Liver (tissue), 9 donors: ENCODE measurements around a stretch of chr1.

- PRO-cap, 5 experiments, result no peak in any of the 5 experiments
- RAMPAGE, long total RNA, 2 experiments, result no peak in any of the 2 experiments
- RRBS, result no CpG with 5 or more reads among the region's 18 CpGs
Observed at GRCh38 chr1:817661-818361, 105.9 kb upstream of the SAMD11 start.

DNA sequence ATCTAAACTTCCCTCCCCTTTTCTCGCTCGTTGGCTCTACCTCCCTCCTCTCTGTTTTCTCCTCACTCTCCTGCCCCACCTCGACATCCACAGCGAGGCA, 97.1 kb upstream of the SAMD11 start:
- PRO-cap, 5 experiments, result no peak in any of the 5 experiments
- RAMPAGE, long total RNA, 2 experiments, result no peak in any of the 2 experiments
- RRBS, result no CpG with 5 or more reads among the region's 4 CpGs

- PRO-cap, 5 experiments, result peak in 5 of 5 experiments; most common plus-strand start chr1:827721 (in 5); most common minus-strand start chr1:827500 (in 4)
- RAMPAGE, long total RNA, 2 experiments, result start-site peak on the minus strand in 1 of 2 experiments, at chr1:827429-827532 at its widest, 141 reads per replicate
- RRBS, result no CpG with 5 or more reads among the region's 118 CpGs
Observed at GRCh38 chr1:826871-827983, 96.5 kb upstream of the SAMD11 start.

DNA sequence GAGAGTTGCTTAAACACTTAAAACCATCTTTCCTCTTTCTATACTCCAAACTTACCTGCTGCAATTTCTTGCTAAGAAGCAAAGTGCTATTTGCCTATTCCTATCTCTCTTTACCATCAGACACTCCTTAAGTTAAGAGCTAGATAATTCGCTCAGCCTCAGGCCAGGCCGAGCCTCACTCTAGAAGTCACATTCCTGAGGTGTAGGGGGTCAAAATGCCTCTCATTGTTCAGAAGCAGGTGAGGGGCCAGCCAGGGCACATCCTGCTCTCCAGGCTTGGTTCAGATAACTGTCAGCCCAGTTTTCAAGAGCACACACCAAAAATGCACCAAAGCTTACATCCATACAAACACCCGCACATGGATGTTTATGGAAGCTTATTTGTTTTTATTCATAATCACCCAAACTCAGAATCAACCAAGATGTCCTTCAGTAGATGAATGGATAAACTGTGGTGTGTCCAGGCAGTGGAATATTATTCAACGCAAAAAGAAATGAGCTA, 78.0 kb upstream of the SAMD11 start:
- PRO-cap, 5 experiments, result no peak in any of the 5 experiments
- RAMPAGE, long total RNA, 2 experiments, result no peak in any of the 2 experiments
- RRBS, result no CpG with 5 or more reads among the region's 4 CpGs

- PRO-cap, 5 experiments, result no peak in any of the 5 experiments
- RAMPAGE, long total RNA, 2 experiments, result no peak in any of the 2 experiments
- RRBS, result 3% methylated on average over 12 of the region's 46 CpGs
Observed at GRCh38 chr1:869751-870185, 54.0 kb upstream of the SAMD11 start.

DNA sequence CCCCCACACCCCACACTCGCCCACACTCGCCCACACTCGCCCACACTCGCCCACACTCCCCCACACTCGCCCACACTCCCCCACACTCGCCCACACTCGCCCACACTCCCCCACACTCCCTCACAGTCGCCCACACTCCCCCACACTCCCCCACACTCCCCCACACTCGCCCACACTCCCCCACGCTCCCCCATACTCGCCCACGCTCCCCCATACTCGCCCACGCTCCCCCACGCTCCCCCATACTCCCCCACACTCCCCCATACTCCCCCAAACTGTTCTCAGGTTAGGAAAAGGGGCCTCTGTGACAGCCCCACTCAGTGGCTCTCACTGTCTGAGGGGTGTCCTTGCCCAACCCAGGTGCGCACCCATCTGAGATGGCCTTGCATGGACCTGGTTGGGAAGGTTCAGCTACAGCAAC, 47.6 kb upstream of the SAMD11 start:
- PRO-cap, 5 experiments, result no peak in any of the 5 experiments
- RAMPAGE, long total RNA, 2 experiments, result no peak in any of the 2 experiments
- RRBS, result no CpG with 5 or more reads among the region's 16 CpGs

GRCh38 chr1:904089-904985, 19.4 kb upstream of the SAMD11 start:
- PRO-cap, 5 experiments, result peak in 1 of 5 experiments; most common minus-strand start chr1:904705 (in 1)
- RAMPAGE, long total RNA, 2 experiments, result no peak in any of the 2 experiments
- RRBS, result 15% methylated on average over 36 of the region's 102 CpGs

DNA sequence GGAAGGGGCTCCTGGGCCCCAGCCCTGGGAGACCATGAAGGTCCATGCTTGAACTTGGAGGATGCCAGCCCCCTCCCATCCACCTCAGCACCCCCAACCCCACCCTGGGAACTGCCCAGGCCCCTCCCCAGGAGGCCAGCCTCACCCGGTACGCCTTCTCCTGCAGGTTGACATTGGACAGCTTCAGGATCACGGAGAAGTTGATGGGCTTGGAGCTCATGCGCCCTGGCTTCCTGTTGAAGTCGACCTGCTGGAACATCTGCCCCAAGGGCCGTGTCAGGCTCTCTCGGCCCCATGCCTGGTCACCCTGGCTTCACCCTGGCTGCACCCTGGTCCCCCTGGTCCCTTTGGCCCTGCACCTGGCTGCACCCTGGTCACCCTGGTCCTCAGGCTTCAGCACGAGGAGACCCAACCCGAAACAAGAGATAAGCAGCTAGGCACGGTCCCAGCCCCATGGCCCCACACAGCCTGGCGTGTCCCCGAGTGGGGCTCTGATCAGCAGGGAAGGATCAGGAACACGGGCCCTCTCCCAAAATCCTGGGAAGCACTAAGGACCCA, 10.6 kb downstream of the NOC2L start:
- PRO-cap, 5 experiments, result no peak in any of the 5 experiments
- RAMPAGE, long total RNA, 2 experiments, result no peak in any of the 2 experiments
- RRBS, result no CpG with 5 or more reads among the region's 13 CpGs

- PRO-cap, 5 experiments, result no peak in any of the 5 experiments
- RAMPAGE, long total RNA, 2 experiments, result no peak in any of the 2 experiments
- RRBS, result no CpG with 5 or more reads among the region's 24 CpGs
Observed at GRCh38 chr1:981277-981894, 507 bp downstream of the PERM1 start.

GRCh38 chr1:1039516-1039854, 19.6 kb downstream of the AGRN start:
- PRO-cap, 5 experiments, result no peak in any of the 5 experiments
- RAMPAGE, long total RNA, 2 experiments, result no peak in any of the 2 experiments
- RRBS, result no CpG with 5 or more reads among the region's 11 CpGs

DNA sequence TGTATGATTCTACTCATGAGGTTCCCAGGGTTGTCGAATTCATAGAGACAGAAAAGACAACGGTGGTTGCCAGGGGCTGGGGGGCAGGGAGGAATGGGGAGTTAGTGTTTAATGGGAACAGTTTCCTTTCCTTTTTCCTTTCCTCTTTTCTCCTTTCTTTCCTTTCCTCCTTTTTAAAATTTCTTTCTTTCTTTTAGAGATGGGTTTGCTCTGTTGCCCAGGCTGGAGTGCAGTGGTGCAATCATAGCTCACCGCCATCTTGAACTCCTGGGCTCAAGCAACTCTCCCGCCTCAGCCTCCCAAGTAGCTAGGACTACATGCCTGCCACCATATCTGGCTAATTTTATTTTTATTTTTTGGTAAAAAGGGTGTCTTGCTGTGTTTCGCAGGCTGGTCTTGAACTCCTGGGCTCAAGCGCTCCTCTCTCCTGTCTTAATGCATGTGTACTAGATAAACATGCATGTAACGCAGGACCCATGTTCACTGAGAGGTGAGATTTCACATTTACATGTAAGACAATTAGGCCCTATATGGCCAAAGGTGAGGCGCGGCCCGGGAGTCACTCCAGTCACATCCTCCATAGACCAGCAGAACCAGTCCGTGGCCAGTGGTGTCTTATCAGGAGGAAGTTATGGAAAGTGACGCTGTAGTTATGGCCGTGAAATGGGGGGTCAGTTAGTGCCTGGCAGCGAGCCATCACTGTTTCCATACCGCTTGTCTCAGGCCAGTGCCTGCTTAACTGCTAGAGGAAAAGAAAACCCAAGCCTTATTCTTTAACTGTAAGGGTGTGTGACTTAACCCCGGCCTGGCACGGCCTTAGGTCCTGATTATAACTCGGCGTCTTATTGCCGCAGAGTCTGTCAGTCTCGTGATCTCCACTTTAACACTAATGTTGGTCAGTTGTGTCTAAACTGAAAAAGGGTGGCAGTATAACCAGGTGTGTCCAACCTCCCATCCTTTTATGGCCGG, 6.3 kb downstream of the C1orf159 start:
- PRO-cap, 5 experiments, result no peak in any of the 5 experiments
- RAMPAGE, long total RNA, 2 experiments, result no peak in any of the 2 experiments
- RRBS, result no CpG with 5 or more reads among the region's 22 CpGs

GRCh38 chr1:1159405-1159813, 14.3 kb upstream of the TTLL10 start:
- PRO-cap, 5 experiments, result no peak in any of the 5 experiments
- RAMPAGE, long total RNA, 2 experiments, result no peak in any of the 2 experiments
- RRBS, result no CpG with 5 or more reads among the region's 13 CpGs

DNA sequence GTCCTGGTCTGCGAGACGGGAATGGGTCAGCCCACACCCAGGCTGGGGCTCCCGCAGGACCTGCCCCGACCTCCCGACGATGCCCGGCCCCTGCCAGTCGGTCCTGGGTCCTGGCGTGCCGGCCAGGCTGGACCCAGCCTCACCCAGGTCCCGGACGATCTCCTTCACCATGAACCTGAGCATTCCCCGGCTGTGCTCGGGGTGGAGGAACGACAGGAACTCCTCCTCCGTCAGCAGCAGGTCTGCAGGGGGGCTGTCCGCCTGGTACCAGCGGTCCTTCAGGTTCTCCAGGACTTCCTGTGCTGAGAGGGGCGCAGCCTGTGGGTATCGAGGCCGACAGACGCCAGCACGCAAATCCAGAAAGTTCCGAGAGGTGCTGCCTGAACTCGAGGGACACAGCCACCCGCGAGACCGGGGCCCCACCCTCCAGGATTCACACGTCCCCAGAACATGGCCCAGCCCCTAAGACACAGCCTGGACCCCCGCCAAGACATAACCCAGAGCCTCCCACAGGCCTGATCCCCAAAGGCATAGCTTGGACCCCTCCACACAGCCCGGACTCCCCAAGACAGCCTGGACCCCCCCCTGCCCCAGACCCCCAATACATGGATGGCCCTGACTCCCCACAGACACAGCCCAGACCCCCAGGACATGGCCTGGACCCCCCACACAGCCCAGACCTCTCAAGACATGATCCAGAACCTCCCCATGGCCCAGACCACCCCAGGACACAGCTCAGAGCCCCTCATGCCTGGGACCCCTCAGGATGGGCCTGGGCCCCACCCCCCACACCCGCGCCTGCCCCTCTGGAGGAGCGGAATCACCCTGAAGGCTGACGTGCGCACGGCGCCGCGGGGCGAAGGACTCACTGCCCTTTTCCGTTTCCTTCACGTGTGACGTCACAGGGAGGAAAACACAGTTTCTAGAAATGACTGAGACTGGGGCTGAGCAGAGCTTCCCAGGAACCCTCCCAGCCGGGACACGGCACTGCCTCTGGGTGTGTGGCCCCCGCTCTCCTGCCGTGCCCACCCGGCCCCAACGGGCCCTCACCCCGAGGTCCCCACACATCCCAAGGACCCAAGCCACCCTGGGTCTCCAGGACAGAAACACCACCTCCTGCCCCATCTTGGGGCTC, 5.0 kb upstream of the TNFRSF4 start:
- PRO-cap, 5 experiments, result peak in 1 of 5 experiments; most common plus-strand start position 925 of the sequence (in 1)
- RAMPAGE, long total RNA, 2 experiments, result no peak in any of the 2 experiments
- RRBS, result 94% methylated on average over 9 of the region's 51 CpGs

- PRO-cap, 5 experiments, result no peak in any of the 5 experiments
- RAMPAGE, long total RNA, 2 experiments, result no peak in any of the 2 experiments
- RRBS, result 54% methylated on average over 9 of the region's 33 CpGs
Observed at GRCh38 chr1:1291785-1292397, 11.7 kb downstream of the SCNN1D start.

- PRO-cap, 5 experiments, result peak in 2 of 5 experiments; most common plus-strand start chr1:1347815 (in 2)
- RAMPAGE, long total RNA, 2 experiments, result no peak in any of the 2 experiments
- RRBS, result 10% methylated on average over 4 of the region's 27 CpGs
Observed at GRCh38 chr1:1347547-1348380, 1.5 kb downstream of the DVL1 start.

DNA sequence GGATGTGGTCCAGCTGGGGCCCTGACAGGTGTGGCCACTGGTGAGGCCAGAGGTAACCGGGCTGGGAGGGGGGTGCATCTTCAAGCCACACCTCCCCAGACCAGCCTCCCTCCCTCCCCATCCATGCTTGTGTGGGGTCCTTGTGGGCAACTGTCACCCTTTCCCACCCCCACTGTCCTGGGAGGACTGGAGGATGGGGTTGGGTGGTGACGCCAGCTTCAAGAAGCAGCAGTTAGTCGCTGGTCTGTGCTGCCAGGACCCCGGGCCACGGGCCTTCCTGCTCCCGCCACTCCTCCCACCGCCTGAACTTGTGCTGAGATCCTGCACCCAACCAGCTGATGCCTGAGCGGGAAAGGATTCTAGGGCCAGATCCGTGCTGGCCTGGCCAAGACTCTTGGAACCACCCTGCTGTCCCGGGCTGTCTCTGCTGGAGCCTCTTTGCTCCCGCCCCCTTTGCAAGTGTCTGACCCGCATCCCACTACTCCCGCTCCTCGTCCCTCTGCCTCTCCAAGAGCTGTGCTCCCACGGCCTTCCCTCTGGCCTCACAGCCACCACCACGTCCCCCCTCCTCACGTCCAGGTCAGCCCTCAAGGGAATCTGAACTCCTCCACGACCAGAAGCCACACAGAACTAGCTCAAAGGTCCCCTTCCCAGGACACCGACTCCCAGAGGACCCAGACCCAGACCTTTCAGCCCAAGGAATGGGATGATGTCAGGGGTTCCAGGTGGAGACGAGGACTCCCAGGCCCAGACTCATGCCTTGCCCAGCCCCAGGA, 2.9 kb upstream of the DVL1 start:
- PRO-cap, 5 experiments, result no peak in any of the 5 experiments
- RAMPAGE, long total RNA, 2 experiments, result no peak in any of the 2 experiments
- RRBS, result no CpG with 5 or more reads among the region's 20 CpGs

GRCh38 chr1:1372843-1373264, 2.2 kb downstream of the AURKAIP1 start:
- PRO-cap, 5 experiments, result no peak in any of the 5 experiments
- RAMPAGE, long total RNA, 2 experiments, result no peak in any of the 2 experiments
- RRBS, result no CpG with 5 or more reads among the region's 10 CpGs

- PRO-cap, 5 experiments, result no peak in any of the 5 experiments
- RAMPAGE, long total RNA, 2 experiments, result no peak in any of the 2 experiments
- RRBS, result no CpG with 5 or more reads among the region's 17 CpGs
Observed at GRCh38 chr1:1384758-1385489, 9.9 kb upstream of the AURKAIP1 start.

DNA sequence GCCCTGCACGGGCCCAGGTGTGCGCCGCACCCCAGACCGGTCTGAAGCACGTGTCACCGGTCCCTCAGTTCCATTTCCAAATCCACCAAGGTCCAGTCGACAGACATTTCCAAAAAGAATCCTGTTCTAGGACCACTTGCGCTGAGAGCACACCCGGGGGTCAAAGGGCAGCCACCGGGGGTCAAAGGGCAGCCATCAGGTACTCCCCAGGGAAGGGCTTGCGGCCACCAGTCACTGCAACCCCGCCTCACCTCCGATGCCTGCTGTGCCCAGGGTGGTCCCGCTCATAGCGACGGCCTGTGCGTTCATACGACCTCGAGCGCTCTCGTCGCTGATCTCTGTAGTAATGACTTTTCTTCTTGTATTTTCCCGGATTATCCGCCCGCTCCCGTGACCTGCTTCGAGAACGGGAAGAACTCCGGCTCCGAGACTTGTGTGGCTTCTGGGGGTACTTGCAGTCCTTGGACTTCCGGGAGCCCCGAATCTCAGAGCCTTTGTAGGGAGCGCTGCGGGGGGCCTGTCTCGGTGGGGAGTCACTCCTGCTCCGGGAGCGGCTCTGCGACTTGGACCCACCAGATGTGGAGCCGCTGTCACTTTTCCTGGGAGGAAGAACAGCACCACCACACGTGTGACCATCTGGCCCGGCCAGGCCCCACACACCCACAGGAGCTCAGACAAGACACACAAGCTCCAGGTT, 12.0 kb downstream of the CCNL2 start:
- PRO-cap, 5 experiments, result no peak in any of the 5 experiments
- RAMPAGE, long total RNA, 2 experiments, result no peak in any of the 2 experiments
- RRBS, result 96% methylated on average over 18 of the region's 41 CpGs

- PRO-cap, 5 experiments, result no peak in any of the 5 experiments
- RAMPAGE, long total RNA, 2 experiments, result no peak in any of the 2 experiments
- RRBS, result no CpG with 5 or more reads among the region's 9 CpGs
Observed at GRCh38 chr1:1429488-1430051, 3.9 kb downstream of the TMEM88B start.